Placental pericyte (primary cell): ENCODE results near the gene DNAAF1.

DNA sequence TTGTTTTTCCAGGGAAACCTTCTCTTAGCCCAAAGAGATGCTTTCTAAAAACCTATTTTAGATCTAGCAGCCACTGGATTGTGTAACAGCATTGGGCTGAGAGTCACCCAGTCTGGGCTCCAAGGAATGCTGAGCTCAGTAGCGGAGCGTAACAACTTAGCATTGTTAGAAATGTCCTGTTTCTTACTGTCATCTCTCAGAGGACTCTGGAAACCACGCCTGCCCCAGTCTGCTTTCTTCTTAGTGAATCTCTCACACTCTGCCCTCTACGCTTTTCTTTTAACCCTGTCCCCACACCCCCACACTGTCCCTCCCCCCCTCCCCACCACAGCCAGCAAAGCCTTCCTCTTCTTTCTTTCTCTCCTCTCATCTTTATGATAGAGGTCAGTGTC lies 164.3 kb downstream of the CMIP start:
- CAGE, long polyA plus RNA: no peak

- CAGE, long polyA plus RNA: no peak
Observed at GRCh38 chr16:81616299-81617263, 162.5 kb upstream of the PLCG2 start.

GRCh38 chr16:81634602-81635181 lies 144.4 kb upstream of the PLCG2 start:
- CAGE, long polyA plus RNA: no peak

DNA sequence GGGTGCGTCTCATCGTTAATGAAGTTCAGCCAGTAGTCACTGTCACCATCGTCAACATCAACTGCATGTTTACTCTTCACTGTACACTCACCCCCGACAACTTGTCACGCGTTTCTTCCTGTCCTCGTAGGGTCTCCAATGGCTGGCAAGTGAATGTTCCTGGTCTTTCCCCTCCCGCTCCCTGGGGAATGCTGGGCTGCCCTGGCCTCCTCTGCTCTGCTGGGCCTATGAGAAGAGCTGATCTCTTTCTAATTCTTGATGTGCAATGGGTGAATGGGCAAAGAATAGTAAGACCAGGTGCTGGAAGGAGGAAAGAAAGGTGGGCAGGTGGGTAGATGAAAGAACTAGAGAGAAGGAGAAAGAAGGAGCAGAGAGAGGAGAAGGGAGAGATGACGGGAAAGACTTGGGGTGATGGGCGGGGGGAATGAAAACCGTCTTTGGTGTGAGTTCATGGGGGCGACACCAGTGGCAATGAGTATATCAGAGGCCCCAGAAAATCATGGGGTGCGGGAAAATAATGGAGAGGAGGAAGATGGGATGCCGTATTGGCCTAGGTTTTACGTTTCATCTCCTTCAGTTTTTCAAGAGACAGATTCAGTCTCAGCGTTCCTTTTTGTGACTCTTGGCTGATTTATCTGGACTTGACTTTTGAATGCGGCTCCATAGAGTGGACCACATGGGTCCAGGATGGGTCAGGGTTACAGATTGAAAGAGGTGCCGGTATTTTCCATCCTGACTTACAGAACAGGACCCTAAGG lies 128.8 kb upstream of the PLCG2 start:
- CAGE, long polyA plus RNA: no peak

GRCh38 chr16:81706878-81708009 lies 71.8 kb upstream of the PLCG2 start:
- CAGE, long polyA plus RNA: no peak

- CAGE, long polyA plus RNA: no peak
Observed at GRCh38 chr16:81711612-81712116, 67.4 kb upstream of the PLCG2 start.

GRCh38 chr16:81718675-81718982 lies 60.5 kb upstream of the PLCG2 start:
- CAGE, long polyA plus RNA: no peak

GRCh38 chr16:81946009-81946594 lies 65.2 kb downstream of the SDR42E1 start:
- CAGE, long polyA plus RNA: no peak

GRCh38 chr16:82033811-82034418 lies 1.1 kb upstream of the HSD17B2 start:
- CAGE, long polyA plus RNA: no peak

DNA sequence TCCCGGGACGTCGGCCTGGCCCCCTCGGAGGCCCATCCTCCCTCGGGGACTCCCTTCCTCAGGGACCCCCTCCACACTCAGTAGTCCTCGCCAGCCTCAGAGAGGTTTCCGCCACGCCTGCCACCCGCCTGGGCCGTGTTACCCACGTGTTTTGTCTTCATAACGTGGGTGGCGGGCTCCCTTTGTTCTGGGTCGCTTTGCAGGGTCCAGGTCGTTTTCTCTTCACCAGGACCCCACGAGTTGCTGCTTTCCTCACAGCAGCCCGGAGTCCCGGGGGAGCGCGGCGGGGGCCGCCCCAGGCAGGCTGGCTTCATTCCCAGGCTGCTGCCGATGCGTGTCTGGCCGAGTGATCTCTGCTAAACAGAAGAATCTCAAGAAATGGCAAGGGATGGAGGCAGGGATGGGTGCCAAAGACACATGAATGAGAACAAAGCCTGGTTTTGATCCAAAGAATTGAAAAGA lies 460 bp upstream of the MPHOSPH6 start:
- CAGE, long polyA plus RNA: no peak

DNA sequence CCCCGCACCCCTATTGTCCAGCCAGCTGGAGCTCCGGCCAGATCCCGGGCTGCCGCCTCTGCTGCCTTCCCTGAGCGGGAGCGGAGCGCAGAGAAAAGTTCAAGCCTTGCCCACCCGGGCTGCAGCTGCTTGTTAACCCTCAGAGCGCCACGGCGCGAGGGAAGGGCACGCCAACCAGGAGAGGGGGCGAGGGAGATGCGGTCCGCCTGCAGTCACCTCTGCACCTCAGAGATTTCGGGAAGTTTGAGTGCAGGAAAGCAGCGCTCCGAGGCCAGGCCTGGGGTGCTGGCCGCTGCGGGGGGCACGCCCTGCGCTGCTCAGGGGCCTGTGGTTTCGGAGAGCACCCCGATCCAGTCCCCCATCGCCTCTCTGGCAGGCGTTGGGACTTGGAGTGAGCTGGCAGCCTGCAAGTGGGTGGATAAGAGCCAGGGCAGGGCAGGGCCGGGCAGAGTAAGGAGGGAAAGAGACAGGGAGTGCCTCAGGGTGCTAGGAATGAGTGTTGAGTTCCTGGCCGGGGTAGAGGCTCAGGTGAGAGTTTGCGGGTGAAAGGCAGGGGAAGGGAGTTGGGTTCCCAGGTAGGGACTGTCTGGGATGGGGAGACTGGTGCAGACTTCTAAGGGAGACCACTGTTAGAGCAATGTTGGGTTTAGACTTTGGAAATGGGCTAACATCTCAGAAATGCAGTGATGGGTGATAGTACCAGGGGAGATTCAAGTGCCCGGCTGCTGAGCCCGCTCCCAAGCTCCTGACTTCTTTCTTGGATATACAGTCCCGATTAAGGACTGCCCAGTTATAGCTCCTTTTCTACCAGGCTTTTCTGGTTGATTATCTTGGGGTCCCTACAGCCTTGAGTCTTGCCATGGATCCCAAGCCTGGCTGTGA lies 1.3 kb downstream of the CDH13 start:
- CAGE, long polyA plus RNA: no peak

- CAGE, long polyA plus RNA: no peak
Observed at GRCh38 chr16:82629420-82630282, 2.9 kb downstream of the CDH13 start.

DNA sequence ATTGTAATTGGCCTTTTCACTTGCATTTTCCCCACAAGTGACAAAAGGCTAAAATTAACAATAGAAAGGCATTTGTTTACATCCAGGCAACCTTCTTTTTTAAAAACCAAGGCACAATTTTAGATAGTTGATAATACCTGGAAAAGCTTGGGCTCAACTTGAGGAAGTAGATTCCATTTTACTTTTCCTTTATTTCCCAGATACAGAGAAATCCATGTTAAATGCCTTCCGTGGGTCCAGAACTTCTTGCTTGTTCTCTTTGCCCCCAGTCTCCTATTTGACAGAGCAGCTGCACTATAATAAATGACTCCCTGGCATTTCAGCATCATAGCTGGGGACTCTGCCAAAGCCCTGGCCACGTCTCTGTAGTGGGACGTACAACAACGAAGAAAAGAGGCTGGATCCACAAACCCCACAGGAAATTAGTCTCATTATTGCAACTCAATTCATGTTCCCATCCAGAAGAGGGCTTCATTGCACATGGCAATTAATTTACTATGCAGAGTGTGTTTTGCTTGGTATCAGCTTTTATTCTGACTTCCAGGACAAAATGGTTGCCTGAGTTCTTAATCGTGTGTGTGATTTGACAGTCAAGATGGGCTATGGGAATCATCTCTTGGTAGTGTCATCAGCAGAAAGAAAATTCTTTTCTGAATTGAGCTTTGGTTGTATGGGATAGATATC lies 121.2 kb downstream of the CDH13 start:
- CAGE, long polyA plus RNA: no peak

- CAGE, long polyA plus RNA: no peak
Observed at GRCh38 chr16:83581787-83581986, 226.1 kb upstream of the HSBP1 start.

DNA sequence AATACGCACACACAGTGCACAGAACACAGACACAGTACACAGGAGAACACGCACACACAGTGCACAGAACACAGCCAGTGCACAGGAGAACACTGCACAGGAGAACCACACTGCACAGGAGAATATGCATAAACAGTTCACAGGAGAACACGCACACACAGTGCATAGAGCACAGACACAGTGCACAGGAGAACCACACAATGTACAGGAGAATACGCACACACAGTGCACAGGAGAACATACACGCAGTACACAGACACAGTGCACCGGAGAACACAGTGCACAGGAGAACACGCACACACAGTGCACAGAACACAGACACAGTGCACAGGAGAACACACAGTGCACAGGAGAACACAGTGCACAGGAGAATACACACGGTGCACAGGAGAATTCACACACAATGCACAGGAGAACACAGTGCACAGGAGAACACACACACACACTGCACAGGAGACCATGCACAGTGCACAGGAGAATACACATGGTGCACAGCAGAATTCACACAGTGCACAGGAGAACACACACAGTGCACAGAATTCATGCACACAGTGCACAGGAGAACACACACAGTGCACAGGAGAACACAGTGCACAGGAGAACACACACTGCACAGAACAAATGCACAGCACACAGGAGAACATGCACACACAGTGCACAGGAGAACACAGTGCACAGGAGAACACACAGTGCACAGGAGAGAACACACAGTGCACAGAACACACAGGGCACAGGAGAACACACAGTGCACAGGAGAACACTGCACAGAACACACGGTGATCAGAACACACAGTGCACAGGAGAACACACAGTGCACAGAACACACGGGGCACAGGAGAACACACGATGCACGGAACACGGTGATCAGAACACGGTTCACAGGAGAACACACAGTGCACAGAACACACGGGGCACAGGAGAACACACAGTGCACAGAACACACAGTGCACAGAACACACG lies 20.2 kb downstream of the MLYCD start:
- CAGE, long polyA plus RNA: no peak

DNA sequence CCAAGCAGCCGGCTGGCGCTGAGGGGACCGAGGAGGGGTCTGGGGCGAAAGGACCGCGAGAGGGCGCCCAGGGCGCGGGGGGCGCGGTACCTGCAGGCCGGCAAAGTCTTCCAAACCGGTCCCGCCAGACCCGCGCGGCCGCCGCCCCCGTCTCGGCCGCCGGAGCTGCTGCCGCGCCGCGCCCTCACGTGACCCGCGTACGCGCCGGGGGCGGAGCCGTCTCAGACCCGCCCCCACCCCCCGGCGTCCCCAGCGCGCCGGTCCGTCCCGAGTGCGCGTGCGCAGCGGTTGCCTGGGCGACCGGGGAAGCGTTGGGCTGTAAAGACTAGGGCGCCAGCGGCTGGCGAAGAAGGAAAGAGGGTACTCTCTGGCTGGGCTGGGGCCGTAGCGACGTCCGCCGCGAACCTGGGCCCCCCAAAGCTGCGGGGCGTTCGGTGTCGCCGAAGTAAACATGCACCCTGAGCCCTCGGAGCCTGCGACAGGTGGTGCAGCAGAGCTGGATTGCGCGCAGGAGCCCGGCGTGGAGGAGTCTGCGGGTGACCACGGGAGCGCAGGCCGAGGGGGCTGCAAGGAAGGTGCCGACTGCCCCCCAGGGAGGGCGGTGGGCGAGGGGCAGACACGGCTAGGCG lies at the start of gene DNAAF1:
DNAAF1 (plus strand) TSS at position 319 of the 629 bp plus-strand sequence.
- CAGE, long polyA plus RNA: start-site peak on the minus strand centred at position 172 of the sequence, 59 bp wide, 346 and 34 reads in 2 replicates

DNA sequence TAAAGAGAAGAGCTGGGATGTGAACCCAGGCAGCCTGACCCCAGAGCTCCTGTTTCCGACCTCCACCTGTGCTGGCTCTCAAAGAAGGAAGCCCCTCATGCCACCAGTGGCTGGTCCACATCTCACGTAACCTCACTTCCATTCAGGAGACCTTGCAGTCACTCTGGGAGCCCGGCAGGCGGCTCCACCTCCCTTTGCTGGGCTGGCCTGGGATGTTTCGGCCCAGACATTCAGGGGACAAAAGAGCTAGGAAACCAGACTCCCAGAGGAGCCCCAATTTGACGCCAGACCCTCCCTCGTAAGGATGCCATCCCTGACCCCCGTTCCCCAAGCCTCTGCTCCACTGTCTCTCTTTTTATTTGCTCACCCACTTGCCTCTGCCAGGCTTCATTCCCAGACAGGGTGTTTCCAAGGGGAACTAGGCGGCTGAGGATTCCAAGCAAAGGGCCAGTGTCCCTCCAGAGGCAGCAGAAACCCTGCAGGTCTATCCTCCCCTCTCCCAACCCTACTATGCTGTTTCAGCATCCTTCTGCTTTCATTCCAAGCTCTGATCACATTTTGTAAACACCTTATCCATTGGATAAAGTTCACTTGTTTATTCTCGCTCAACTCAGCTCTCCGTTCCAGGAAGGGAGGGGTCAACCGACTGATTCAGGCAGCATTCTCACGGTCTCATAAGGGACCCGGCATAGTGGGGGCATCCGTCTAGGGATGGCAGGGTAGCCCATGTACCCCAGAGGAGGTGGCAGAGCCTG lies 2.7 kb downstream of the TAF1C start:
- CAGE, long polyA plus RNA: no peak

DNA sequence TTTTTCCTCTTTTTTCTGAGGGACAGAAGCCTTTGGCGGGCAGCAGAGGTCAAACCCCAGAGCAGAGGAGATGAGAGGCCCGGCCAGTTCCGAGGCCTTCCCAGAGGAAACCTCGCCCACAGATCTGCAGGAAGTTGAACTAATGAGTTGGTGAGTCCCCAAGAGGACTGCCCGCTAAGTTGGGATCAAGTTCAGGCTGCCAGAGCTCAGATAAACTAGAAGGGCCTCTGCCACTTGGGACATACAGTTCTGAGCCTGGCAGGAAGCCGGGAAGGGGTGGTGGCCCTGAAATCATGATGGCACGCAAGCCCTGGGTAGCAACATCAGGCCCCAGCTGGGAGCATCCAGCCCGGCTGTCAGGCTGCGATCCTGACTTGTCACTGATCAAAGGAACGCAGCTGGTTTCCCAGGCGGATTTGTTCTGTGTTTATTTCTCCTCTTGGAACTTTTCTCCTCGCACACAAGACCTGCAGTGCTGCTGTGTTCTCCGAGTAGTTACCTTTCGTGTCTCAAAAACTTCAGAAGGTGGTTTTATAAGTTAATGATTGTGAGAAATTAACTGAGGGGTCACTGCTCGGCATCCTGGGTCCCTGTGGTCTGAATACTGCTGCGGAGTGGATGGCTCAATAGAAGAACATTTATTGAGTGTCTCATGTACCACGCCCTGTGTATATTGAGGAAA lies 8.0 kb upstream of the WFDC1 start:
- CAGE, long polyA plus RNA: no peak

DNA sequence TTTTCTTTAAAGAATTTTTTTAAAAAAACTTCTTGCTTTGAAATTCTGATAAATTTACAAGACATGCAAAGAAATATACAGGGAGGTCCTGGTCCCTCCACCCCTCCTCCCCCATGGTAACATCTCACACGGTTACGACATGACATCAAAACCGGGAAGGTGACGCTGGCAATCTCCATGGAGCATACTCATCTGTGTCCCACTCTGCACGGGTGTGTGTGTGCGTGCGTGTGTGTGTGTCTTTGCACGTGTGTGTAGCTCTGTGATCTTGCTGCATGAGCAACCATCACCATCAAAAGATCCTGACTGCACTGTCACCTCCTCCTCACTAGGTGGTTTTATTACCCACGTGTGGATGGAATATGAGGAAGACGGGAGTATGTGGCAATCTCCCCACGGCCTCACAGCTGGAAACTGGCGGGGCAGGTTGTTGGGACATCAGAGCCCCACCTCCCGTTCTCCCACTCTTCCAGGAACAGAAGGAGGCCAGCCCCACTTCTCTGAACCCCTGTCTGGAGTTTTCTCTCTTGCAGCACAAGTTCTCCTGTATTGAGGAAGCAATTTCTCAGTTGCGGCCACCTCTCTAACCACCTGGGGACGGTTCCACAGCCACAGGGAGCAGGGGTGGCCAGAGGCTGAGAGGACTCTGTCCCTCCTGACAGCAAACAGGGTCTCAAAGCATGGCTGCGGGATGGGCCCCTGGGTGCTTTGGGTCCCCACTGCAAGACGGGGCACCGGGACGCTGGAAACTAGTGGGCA lies 28.0 kb upstream of the ATP2C2 start:
- CAGE, long polyA plus RNA: no peak

- CAGE, long polyA plus RNA: no peak
Observed at GRCh38 chr16:84350098-84350845, 18.1 kb upstream of the ATP2C2 start.